Omental fat pad (tissue), 4 donors: ENCODE measurements around the gene CARNMT1.

DNA sequence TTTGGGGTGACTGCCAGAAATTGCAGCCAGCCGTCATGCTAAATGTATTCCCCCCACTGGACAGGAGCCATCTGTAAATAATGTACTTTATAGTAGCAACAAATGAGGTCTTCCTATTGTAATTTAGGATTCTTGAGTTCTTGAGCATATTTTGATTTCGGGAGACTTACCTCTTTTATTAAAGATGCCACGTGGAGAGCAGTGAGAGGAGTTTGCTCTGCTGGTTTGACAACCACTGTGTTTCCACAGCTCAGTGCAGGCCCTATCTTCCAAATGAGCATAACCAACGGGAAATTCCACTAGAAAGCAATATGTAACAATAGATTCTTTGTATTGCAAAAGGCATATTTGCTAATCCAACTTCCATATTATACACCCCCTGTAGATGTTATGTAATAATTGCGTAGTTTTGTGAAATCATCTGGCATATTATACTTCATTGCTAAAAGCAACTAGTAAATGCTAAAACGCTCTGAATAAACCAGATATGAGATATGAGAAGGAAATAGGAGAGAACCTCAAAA, 27.5 kb downstream of the ALDH1A1 start:
- PRO-cap = no peak
- RAMPAGE, long total RNA, 4 experiments = no peak in any of the 4 experiments

GRCh38 chr9:72946719-72947542, 5.9 kb downstream of the ALDH1A1 start:
- PRO-cap = no peak
- RAMPAGE, long total RNA, 4 experiments = no peak in any of the 4 experiments

DNA sequence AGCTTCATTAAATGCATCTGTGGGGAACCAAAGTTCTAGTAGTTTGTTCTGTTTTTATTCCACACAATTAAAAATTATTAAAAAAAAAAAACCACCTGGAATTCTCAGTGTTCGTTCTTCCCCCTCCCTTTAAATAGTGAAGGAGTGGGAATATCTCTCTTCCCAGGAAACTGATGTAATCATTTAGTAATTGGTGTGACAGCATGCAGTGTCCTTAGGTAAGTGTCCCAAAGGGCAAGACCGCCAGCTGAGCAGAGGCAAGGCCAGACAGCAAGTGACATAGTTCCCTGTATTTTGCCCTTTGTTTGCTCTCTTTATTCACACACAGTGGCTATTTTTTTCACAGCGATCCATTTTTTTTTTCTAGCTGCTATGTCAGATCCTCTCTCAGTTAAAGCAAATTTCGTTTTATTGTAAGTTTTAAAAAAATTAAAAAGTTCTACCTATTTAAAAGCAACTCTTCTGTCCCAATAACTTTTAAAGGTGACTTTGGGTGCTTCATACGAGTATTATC, 98.0 kb upstream of the ALDH1A1 start:
- PRO-cap = no peak
- RAMPAGE, long total RNA, 4 experiments = no peak in any of the 4 experiments

DNA sequence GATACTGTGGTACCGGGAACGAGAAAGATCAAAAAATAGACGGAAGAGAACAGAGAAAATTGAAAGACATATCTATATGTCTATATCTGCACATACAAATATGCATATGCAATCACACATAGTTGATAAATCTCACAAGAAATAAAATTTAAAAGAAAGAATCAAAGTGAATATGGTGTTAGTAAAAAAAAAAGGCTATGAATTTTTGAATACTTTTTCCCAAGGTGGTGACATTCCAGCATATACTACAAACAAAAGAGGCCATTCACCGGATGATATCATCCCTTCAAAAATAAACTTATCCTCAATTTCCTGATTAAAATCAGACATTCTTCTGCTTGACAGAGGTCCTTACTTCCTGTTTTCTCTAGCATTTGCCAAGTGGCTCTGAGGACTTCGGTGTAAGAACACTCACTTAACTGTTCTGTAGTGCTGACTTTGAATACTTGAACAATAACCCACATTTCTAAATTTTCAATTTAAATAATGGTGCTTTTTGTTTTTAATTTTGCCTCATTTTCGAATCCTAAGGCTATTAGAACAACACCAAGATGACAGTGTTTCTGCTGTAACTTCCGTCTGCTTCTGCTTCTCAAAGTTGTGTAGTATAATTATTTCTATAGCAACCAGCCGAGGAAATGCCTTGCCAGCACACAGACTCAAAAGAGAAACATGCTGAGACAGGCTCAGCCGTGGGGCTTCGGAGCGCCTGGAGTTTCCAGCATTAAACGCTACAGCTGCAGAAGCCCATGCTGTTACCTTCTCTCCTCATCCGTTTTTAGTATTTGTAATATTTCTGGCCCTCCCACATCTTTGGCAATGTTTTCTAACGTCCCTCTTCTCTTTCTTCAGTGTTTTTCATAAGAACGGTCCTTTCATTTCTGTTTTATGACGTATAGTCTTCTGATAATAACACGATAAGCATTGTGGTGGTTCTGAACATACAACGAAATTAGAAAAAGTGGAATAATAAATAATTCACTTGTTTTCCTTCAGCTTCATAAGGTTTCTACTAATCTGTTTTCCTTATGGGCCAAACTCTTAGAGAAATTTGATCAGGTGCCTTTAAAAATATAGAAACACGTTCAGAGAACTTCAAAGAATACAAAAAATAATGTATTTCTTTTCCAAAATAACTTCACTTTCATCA, 19.5 kb upstream of the ANXA1 start:
- PRO-cap = no peak
- RAMPAGE, long total RNA, 4 experiments = start-site peak on the minus strand in 1 of 4 experiments, centred at position 750 of the sequence, 16 reads per replicate

GRCh38 chr9:74245695-74246316, 251.3 kb upstream of the RORB start:
- PRO-cap = no peak
- RAMPAGE, long total RNA, 4 experiments = no peak in any of the 4 experiments

DNA sequence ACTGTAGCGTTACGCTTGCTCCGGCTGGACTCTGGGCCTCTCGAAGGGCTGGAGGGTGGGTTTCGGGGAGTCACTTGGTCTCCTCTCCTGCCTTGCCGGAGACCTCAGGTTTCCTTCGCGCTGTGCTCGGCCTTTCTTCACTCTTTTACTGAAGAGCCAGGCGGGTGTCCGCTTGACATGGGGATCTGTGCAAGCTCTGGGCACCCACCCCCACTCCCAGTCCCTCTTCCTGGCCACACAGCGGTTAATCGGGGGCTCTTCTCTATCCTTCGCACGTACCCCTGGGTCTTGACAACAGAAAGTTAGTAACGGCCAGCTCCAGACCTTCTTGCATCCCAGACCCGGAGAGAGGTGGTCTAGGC, 1.7 kb downstream of the RORB start:
- PRO-cap = no peak
- RAMPAGE, long total RNA, 4 experiments = no peak in any of the 4 experiments

- PRO-cap = no peak
- RAMPAGE, long total RNA, 4 experiments = no peak in any of the 4 experiments
Observed at GRCh38 chr9:74642366-74642855, 145.3 kb downstream of the RORB start.

DNA sequence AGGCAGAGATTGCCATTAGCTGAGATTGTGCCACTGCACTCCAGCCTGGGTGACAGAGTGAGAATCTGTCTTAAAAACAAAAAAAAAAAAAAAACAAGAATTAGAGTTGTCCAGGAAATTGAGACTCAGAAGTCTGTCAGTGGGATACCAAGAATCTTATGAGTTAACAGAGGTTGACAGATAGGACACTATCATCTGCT, 13.7 kb downstream of the TRPM6 start:
- PRO-cap = no peak
- RAMPAGE, long total RNA, 4 experiments = no peak in any of the 4 experiments

- PRO-cap = no peak
- RAMPAGE, long total RNA, 4 experiments = no peak in any of the 4 experiments
Observed at GRCh38 chr9:74949543-74949945, 3.2 kb downstream of the C9orf40 start.

- PRO-cap = no peak
- RAMPAGE, long total RNA, 4 experiments = no peak in any of the 4 experiments
Observed at GRCh38 chr9:74999262-75000060, 28.6 kb downstream of the CARNMT1 start.

DNA sequence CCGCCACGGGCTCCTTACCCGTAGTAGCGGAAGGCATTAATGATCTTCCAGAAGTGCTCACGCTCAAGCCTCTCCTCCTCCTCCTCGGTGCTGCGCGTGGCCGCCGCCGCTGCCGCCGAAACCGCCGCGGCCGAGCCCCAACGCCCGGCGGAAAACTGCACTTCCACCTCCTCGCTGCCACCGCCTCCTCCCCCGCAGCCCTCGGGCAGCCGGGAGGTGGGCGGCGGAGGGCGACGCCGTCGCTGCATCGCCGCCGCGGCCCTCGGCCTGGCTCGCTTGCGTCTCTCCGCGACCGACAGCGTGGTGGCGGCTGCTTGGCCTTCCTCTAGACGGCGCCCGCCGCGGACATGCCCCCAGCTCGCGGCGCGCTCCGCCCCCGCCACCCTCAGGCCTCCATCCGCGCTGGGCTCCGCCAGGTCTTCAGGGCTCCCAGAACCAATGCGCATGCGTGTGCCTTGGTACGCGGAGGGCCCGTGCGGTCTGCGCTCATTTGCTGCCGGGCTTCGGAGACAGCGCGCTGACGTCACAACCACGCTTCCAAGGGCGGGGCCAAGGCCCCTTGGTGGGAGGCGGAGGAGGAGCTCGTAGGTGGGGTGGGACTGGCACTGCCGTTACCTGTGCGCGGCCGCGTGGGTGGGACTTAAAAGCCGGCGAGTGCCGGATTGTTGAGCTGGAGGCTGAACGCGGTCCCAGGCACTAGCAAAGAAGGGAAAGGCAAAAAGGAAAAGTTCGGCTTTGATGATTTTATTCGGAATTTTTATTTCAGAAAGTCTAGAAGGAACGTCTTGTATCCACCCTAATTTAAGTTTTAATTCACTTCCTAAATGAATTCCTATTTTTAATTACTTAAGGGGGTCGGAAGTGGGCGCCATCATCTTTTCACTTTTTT, at the start of gene CARNMT1:
Gene CARNMT1 (minus strand): TSS at position 300 of the 889 bp plus-strand sequence.
- PRO-cap = unidirectional peak, minus-strand start at position 420 of the sequence
- RAMPAGE, long total RNA, 4 experiments = no peak in any of the 4 experiments

DNA sequence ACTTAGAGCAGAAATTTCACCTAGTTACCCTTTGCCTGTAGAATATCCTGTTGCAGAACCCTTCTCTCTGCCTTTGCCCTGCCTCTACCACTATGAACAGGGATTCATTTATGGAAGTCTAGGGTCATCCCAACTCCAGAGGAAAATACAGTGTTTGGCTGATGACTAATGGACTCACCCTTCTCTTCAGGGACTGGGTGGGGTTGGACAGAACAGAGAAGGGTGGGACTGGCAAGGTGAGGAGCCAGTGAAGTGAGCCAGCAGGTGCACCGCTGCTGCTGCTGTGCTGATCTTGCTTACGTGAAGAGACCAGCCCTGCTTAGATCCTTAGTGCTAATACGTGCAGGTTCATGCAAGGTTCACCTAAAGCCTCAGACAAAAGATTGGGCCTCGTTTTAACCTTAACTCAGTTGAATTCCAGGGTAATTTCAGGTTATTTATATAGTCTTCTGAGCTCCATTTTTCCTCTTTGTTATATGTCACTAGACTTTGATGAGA, 22.9 kb downstream of the OSTF1 start:
- PRO-cap = no peak
- RAMPAGE, long total RNA, 4 experiments = no peak in any of the 4 experiments

DNA sequence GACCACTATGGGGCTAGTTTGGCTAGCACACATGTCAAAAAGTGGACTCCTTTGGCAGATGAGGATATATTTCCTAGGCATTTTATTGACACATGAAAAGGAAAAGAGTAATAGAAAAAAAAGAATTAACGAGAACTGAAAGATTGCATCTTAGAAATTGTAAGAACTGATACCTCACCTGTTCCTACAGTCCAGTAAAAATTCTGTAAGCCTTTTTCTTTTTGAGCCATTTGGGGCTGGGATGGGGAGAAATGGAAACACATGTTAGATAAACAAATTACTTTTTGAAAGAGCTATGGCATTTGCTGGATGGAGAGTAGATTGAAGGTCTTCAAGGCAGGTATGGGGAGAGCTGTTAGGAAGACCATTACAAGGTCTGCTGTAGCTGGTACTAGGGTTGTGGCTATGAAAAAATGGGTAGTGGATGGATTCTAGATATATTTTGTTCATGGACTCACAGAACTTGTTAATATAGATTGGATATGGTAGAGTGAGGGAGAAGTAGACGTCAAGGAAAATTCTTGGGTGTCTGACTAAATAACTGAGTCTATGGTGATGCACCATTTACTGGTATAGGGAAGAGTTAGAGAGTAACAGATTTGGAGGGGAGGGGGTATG, 84.2 kb downstream of the OSTF1 start:
- PRO-cap = no peak
- RAMPAGE, long total RNA, 4 experiments = no peak in any of the 4 experiments

- PRO-cap = no peak
- RAMPAGE, long total RNA, 4 experiments = no peak in any of the 4 experiments
Observed at GRCh38 chr9:75377906-75378328, 289.6 kb downstream of the OSTF1 start.

DNA sequence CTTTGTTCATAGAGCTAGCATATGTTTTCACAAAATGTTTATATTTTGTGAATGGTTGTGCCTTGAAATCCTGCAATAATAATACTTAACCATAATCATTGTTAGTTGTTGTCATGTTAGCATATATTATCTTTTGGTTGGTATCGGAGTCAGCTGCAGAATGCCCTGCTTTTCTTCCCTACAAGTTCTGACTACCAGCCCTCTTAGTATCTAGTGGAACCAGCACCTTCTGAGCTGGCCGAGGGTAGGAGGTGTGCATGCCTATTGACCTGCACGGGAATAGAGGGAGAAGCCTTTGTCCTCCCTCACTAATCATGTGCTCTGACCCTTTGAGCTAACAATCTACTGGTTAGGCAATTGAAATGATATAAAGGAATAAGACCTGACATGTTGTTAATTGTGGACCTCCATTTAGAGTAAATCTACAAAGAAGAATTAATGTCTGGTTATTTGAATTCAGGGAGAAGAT, 4.1 kb downstream of the PCSK5 start:
- PRO-cap = no peak
- RAMPAGE, long total RNA, 4 experiments = no peak in any of the 4 experiments

DNA sequence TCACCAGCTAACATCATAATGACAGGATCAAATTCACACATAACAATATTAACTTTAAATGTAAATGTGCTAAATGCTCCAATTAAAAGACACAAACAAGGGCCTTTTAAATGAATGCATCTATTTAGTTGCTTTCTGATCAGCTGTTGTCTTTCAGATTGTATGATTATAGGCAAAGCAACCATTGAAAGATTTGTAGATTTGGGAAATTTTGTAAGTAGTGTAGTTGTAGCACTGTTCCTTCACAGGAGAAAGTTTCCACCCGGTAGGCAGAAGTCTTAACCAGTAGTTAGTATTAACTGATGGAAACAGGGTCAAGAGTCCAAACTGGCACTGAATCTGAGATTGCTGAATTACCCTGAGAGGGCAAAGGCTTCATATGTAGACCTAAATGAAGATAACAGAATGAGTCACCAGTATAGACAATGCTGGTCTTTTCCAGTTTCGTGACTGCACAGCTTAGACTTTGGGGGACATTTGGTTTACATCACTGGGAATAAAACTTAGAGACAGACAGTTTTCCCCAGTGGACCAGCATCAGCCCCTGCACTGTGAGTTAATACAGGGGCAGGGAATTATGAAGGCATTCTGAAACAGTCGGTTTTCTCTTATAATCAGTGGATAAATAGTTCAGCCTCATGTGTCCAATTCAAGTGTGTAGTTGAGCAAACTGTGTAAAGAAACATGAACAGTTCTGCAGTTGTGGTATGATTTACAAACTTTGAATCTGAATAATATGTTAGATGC, 60.5 kb downstream of the PCSK5 start:
- PRO-cap = no peak
- RAMPAGE, long total RNA, 4 experiments = no peak in any of the 4 experiments

DNA sequence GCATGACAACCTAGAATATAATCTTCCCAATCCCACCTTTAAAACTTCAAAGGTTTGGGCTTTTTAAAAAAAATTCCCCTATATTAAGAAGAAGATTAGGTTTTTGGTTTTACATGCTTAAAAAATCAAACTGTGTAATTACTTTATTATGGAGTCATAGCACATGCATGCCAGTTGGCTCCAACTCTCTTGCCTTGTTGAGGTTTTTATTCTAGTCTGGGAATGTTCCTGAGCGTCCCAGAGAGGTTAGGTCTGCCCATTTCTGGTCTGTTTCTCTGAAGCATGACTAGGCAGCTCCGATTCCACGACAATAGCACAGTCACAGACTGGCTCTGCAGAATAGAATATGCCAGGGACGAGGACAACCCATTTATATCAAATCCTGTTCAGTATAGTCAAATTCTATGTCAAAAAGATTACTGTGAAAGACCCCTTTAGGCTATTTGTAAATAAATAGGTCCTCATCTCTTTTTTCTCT, 217.0 kb downstream of the PCSK5 start:
- PRO-cap = no peak
- RAMPAGE, long total RNA, 4 experiments = no peak in any of the 4 experiments

DNA sequence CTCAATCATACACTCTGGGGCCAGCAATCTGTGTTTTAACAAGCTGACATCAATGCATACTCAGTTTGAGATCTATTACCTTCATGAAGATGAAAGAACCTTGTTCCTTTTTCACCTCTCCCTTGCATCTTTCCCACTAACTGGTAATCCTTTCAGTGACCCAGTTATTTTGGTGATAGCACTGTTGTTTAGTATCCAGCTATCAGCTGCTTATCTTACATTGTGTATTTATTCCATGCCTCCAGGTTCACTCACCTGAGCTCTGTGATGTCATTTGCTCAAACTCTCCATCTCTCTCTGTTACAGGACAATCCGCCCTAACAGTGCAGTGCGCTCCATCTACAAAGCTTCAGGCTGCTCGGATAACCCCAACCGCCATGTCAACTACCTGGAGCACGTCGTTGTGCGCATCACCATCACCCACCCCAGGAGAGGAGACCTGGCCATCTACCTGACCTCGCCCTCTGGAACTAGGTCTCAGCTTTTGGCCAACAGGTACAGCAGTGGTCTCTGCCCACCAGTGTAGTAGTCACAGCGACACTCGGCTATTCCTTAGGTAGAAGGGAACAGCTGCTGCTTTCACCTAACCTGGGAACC, 235.5 kb downstream of the RFK start:
- PRO-cap = no peak
- RAMPAGE, long total RNA, 4 experiments = no peak in any of the 4 experiments

GRCh38 chr9:76373021-76373538, 21.1 kb downstream of the RFK start:
- PRO-cap = no peak
- RAMPAGE, long total RNA, 4 experiments = no peak in any of the 4 experiments

- PRO-cap = no peak
- RAMPAGE, long total RNA, 4 experiments = no peak in any of the 4 experiments
Observed at GRCh38 chr9:76385952-76386334, 8.3 kb downstream of the RFK start.